Temporal lobe (tissue), 2 donors: ENCODE measurements around a stretch of chr6.

DNA sequence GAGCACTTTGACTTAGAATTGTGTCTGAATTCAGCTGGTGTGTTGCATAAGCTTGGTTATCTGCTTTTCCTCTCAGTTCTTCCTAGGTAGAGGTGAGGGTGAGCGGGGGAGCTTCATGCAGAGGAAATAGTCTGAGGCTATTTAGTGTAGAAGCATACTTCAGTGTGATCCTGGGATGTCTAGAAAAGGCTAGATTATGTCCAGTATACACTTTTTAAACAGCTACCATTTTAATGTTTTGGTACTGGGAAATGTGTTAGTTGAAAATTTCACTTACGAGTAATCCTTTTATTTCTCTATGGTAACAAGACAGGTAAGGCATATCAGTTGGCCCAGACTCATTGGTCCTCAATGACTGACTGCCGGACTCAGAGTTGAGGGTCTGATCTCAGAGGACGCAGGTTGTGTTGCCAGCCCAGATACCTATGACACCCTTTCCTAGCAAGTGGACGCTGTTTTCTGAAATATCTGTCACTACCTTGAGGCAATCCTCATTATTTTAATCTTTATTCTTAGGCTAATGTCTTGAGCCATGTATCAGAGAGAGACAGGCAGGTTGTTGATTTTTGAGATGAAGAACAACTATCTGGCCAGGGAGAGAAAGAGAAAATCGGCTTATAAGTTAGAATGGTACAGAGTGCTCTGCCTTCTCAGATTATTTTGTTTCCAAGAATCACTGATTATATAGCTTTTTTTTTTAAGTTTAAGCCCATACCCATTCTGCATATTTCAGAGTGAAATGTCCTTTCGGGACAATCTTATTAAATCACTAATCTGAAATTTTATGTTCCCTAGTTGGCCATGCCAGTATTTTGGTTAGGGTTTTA is 65.4 kb downstream of the FOXO3 start:
- RAMPAGE, long total RNA, result no peak

DNA sequence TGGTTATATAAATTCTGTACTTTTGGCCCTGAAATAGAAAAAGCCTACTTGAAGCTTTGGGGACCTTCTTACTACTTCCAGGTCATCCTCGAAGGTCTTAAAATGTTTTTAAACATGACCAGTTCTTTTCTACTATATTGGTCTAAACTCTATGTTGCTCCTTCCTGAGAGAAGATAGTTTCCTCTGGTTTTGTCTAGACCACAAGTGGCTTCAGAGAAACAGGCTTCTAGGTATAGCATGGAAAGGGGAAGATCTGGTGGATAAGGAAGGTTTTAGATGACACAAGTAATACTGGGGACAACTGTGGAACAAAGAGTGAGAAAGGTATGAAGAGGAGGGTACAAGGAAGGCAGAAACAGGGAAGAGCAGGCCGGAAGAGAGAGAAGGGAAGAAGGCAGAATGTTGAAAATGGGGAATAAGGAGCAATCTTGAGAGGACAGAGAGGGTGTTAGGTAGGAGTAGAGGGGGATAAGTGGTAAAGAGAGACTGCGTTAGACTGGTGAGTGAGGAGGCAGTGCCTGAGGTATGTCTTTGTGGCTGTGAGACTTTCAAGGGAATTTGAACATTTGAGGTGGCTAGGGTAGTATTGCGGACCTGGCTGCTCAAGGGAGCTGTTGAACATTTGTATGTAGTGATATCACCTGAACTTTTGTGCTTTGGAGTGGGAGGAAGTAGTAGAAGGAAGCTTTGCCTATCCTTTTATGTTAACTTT is 69.3 kb downstream of the FOXO3 start:
- RAMPAGE, long total RNA, result no peak

GRCh38 chr6:108654489-108654834 is 93.7 kb downstream of the FOXO3 start:
- RAMPAGE, long total RNA, result no peak

DNA sequence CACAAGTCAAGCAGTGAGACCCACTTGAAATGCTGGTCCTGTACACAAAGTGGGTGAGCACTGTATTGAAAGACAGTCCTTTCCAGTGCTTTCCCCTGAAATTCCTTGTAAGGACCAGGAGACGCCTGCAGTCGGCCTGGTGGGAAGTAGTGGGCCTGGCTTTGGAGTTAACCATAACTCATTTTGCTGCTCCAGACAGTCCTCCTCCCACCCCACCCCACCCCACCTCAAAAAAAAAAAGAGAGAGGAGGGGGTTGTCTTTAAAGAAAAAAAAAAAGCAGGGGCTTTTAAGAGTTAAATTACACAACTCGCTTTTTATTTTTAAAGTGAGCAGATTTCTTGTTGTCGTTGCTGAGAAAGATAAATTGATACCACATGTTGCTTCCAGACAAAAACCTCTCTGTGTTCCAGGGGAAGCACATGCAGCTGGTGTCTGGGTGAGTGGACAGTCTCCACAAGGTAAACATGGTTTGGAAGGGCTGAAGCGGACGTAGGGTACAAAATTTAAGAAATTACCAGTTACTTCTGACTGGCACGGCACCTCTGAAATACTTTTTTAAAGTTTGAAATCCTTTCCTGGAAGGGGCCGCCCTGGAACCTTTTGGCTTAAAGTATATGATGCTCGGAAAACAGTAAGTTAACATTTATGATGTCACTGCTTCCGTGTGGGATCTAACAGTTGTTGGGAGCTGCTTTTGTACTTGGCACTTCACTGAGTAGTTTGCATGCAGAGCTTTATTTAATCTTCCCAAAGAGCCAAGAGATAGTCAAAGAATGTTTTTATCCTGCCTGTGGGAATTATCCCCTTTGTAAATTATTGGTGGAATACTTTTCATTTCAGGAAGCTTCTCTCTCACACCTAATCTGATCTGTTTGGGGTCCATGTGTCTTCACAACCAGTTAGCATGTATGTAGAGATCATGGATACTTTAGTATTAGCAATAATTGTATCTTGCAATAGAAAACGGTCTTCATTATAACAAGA is 95.5 kb downstream of the FOXO3 start:
- RAMPAGE, long total RNA, result no peak

- RAMPAGE, long total RNA, result no peak
Measured at GRCh38 chr6:109163392-109164197, 68.3 kb downstream of the CEP57L1 start.

GRCh38 chr6:109381407-109381589 is 969 bp downstream of the CD164 start:
- RAMPAGE, long total RNA, result no peak

DNA sequence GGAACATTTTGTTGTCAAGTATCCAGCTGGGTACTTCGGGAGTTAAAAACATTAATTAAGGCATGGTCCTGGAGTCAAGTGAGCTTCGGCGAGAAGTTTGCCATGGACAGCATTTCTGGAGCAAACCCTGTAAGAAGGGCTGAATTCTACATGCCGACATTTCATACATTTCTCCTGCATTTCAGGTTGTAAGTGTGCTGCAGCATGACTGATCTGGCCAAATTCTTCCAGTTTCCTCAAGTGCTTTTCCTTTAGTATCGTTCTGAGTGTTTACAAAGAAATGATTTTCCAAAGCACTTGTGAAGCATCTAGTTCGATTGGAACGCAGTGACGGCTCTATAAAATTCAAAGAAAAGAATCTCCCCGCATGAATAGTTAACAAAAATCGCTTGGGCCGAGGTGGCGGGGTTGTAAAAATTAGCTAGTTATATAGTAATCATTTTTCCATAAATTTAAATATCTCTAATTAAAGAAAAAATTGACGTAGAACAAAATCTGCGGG is 728 bp downstream of the PPIL6 start:
- RAMPAGE, long total RNA, result no peak

- RAMPAGE, long total RNA, result no peak
Measured at GRCh38 chr6:110039409-110039942, 61.4 kb downstream of the GPR6 start.

DNA sequence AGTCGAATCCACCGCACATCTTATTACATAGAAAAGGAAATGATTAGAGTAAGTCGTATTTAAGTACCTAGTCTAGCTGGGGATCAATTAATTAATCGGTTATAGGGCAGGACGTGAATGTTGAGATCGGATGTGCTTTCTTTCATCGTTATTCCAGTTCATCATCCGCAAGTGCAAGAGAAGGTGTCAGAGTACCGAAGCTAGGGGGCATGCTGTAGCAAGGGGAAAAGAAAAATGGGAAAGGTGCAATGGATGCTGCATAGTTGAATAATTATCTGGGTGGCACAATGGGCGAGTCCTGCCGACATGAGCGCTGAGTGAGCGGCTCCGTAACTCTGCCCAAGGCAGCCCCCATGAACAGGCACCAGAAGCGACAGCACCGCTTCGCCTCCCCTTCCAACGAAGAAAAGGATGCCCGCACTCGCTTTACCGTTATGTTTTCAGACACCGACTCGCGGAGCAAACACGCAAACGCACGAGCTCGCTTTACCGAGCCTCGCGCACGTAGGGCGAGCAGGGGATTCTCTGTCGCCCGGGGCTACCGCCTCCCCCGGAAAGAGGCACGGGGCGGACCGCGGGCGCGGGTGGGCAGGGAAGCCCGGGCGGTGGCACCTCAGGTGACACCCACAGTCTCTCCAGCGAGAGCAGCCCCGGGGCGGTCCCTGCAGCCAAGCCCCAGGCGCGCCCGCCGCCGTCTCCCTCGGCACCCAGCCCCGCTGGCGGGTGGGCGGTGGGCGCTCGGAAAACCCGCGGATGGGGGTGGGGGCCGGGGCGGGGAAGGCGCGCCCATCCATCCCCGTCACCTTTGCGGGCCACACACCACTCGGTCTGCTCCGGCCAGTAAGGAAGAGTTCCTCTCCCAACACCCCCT is 704 bp downstream of the WASF1 start:
- RAMPAGE, long total RNA, result no peak

DNA sequence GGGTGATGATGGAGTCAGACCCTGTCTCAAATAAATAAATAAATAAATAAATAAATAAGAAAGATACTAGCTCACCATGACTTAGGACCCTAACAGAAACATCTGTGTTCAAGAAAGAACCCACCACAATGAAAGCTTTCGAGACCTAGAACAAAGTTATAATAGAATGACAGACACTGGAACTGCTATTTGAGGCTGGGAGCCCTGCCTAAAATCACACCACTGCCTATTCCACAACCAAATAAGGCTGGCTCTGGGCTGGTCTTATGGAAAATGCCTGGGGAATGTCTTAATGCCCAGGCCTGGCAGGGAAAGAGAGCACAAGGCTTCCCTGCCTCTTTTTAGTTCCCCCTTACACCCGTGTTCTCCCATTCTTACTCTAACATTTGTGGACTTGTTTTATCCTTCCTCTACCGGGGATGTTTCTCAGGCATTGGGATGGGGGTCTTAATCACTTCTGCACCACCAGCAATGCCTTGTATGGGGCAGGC is 5.6 kb upstream of the METTL24 start:
- RAMPAGE, long total RNA, result no peak

DNA sequence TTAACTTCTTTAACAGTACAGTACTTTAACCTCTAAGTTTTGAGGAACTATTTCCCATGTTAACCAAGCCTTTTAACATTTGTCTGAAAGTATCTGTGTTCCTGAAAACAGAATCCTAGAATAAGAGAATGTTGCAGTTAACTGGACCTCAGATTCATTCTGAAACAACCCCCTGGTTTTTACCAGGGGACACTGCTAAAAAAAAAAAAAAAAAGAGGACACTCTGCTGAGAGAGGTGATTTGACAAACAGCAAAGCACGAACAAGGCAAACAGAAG is 40.5 kb upstream of the SLC22A16 start:
- RAMPAGE, long total RNA, result no peak

DNA sequence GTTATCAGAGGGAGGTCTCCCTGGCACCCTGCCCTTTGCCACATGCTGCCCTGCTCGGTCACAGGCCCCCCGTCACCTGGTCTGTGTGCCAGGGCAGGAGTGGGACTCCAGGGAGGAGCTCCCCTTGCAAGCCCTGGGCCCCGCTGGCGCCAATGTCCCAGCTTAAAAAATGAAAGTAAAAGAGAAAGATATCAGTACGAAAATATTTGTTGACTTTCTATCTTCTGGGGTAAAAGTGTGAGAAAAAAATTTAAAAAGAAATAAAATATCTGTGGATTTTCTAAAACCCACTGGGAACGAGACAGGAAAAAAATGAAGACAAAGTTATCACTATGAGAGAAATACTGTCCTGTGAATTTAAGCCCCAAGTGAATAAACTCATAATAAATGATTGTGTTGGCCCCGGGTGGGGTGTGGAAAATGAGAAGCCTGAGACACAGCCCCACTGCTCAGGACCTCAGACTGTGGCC is 68.2 kb upstream of the SLC22A16 start:
- RAMPAGE, long total RNA, result no peak

DNA sequence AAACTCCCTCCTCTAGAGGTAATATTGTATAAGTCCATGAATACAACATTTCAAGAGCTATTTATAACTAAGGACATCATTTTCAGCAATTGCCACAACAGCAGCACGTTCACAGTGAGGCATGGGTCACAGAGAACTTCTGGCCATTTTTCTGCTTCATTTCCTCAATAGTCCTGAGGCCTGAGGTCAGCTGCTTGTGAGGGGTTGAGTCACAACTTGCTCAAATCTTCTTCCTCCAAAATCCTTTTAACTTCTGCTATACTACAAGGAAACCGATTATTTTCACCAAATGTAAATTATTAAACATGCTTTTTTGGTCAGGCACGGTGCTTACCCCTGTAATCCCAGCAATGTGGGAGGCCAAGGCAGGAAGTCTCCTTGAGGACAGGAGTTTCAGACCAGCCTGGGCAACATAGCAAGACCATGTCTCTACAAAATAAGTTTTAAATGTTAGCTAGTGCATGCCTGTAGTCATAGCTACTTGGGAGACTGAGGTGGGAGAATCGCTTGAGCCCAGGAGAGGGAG is 11.2 kb upstream of the SLC16A10 start:
- RAMPAGE, long total RNA, result no peak

- RAMPAGE, long total RNA, result no peak
Measured at GRCh38 chr6:111087930-111088896, 910 bp downstream of the SLC16A10 start.

- RAMPAGE, long total RNA, result no peak
Measured at GRCh38 chr6:111231086-111231408, 28.1 kb upstream of the MFSD4B start.

DNA sequence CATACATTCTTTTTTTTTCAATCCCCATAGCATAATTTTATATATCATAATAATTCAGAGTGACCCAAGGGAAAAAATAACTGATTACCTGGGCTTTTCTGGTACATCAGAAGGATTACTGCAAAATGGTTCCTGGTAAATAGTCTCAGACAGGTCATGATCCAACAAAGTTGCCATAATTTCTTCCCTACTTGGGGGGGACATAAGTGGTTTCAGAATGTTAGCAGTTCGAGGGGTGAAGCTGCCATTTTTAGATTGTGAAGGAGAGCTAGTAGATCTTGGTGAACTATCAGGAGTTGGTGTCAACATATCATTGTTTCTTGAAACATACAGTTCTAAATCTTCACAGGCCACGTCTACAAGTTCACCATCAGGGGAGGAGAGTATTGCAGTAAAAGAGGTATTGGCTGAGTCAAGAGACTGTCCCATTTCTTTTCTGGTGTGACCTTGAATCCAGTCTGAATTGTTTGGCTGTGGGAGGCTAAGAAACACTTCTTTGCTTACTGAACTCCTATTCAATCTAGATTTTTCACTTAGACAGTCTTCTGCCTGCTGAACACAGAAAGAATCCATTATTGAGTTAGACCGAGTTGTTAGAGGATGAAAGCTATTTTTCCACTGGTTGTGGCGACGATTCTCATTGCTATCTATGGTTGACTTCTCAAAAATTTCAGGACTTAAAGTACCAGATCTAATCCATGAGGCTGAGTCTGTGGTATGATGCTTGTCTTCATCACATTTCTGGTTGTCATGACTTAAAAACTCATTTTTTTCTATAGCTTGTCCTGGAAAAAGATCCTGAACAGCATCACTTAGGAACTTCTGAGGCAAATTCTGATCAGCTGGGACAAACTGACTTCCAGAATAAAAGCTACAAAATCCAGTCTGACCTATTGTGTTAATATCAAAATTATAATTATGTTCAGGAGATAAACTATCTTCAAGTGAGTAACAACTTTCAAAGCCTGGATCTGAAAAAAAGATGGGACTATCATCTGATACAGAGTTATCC is 110.2 kb downstream of the REV3L start:
- RAMPAGE, long total RNA, result no peak

- RAMPAGE, long total RNA, result no peak
Measured at GRCh38 chr6:111498256-111499218, 15.5 kb upstream of the REV3L start.

DNA sequence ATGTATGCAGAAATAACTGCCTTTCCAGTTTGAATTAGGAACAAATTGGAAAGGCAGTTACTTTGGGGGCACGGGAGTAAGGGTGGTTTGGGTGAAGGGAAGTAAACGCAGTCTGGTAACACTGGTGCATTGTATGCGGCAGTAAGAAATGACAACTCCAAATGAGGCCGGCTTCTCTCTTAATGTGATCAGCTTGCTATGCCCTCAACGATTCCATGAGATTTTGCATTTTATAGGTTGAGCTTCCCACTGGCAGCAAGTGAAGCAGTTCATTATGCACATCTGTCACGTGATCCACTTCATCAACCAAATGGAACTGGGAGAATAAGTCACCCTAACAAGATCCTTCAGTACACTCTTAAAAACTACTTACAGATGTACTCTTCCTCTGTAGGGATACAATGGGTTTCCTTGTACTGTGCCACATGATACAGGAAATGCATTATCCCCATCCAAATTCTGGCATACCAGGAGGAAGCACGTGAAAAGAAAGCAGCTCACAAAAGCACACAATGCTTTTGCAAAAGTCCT is 57.9 kb upstream of the REV3L start:
- RAMPAGE, long total RNA, result no peak

- RAMPAGE, long total RNA, result start-site peak on the minus strand at chr6:111573597-111573739, 32 and 17 reads in 2 replicates
Measured at GRCh38 chr6:111572946-111573963, 32.4 kb downstream of the TRAF3IP2 start.

DNA sequence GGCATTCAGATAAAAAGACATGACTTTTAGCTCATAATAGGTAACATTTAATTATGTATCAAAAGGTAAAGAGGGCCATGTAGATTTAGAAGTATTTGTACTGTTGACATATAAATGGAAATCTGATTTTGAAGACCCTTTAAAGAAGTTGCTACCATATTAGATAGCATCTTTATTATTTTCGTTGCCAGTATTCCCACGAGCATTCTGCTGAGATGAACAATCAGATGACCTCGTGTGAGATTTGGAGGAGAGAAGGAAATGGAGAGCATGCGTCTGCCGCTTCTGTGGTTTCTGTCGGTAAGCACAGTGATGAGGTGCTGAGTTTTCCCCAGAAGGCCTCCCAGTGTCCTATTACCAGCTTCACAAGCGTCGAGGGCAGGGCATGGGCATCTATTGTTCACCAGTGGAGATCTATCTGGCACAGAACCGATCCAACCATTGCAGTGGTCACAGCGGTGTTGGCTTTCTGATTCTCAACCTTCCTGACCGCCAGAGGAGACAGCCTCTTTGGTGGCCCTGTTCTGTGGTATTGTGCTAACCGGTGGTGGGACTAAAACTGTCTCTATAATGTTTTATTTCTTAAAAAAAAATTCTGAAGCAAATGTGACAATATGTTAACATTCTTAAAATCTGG is 29.4 kb downstream of the TRAF3IP2 start:
- RAMPAGE, long total RNA, result no peak